Body of pancreas (tissue), 2 donors: ENCODE measurements around the genes LIPG and SMAD4.

GRCh38 chr18:48956294-48956776 lies 5.6 kb upstream of the SMAD7 start:
- PRO-cap, result no peak
- RAMPAGE, long total RNA, 2 experiments, result no peak in any of the 2 experiments

DNA sequence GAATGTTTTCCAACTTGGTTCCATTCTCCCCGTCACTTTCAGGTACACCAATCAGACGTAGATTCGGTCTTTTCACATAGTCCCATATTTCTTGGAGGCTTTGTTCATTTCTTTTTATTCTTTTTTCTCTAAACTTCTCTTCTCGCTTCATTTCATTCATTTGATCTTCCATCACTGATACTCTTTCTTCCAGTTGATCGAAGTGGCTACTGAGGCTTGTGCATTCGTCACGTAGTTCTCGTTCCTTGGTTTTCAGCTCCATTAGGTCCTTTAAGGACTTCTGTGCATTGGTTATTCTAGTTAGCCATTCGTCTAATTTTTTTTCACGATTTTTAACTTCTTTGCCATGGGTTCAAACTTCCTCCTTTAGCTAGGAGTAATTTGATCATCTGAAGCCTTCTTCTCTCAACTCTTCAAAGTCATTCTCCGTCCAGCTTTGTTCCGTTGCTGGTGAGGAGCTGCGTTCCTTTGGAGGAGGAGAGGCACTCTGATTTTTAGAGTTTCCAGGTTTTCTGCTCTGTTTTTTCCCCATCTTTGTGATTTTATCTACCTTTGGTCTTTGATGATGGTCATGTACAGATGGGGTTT lies 156.3 kb upstream of the SMAD7 start:
- PRO-cap, result no peak
- RAMPAGE, long total RNA, 2 experiments, result start-site peak on the minus strand in 1 of 2 experiments, centred at position 384 of the sequence, 15 reads per replicate

- PRO-cap, result bidirectional peak, plus-strand start at chr18:49562060, minus-strand start at chr18:49561896
- RAMPAGE, long total RNA, 2 experiments, result start-site peak on the plus strand in 1 of 2 experiments, at chr18:49562057-49562073 at its widest, 7 reads per replicate
Observed at GRCh38 chr18:49561254-49562384, at the start of gene LIPG. LIPG (plus strand) TSS chr18:49562057.

DNA sequence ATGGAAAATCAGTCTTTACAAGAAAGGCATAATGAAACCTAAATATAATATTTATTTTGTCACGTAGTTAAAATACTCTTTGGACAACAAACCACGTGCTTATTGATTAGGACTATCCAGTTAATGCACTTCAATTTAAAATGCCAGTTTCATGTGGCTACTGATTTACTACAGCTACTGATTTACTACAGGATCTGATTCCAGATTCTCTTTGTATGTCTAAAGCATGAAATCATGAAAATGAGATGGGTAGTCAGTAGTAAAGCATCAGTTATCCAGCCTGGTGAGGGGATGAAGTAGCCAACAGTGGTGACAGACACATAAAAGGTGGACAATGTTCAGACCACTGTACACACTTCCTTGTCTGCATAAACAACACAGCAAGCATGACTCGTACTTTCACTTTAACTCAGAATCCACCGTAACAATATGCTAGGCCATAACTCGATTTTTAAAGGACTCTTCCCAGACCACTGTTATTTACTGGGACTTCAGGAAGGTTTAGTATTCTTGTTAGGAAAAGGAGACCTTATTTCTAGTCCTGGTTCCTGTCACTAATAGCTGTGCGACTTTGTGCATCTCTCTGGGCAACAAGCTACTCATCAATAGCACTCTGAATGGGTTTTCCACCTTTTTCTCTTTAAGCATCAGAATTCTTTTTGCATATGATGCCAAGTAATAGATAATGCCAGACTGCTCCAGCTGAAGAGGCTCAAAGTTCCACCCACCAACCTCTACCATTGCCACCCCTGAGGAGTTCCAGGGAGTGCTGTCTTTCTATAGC lies 24.8 kb downstream of the ACAA2 start:
- PRO-cap, result no peak
- RAMPAGE, long total RNA, 2 experiments, result no peak in any of the 2 experiments

DNA sequence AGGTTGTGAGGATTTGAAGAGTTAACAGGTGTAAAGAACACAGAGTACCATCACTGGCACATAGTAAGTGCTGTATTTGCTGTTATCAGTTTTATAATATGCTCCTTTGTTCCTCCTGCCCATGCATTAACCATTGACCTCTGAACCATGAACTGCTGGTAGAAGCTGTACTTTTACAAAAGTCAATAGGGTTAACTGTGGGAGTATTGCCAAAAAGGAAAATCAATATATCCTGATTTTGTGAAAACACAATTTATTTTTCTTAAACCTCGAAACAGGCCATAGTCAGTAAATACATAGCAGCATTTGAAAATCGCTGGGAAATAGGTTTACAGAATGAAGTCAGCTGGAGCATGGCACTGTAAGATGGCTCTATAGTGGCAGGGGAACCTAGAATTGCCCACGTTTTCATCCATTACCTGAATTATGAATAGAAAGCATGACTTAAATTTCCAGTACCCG lies 18.9 kb upstream of the ACAA2 start:
- PRO-cap, result no peak
- RAMPAGE, long total RNA, 2 experiments, result no peak in any of the 2 experiments

- PRO-cap, result no peak
- RAMPAGE, long total RNA, 2 experiments, result no peak in any of the 2 experiments
Observed at GRCh38 chr18:49967760-49968162, 154.4 kb upstream of the ACAA2 start.

GRCh38 chr18:50097492-50098146 lies 97.3 kb downstream of the MYO5B start:
- PRO-cap, result no peak
- RAMPAGE, long total RNA, 2 experiments, result no peak in any of the 2 experiments

GRCh38 chr18:50109945-50110690 lies 84.8 kb downstream of the MYO5B start:
- PRO-cap, result no peak
- RAMPAGE, long total RNA, 2 experiments, result no peak in any of the 2 experiments

DNA sequence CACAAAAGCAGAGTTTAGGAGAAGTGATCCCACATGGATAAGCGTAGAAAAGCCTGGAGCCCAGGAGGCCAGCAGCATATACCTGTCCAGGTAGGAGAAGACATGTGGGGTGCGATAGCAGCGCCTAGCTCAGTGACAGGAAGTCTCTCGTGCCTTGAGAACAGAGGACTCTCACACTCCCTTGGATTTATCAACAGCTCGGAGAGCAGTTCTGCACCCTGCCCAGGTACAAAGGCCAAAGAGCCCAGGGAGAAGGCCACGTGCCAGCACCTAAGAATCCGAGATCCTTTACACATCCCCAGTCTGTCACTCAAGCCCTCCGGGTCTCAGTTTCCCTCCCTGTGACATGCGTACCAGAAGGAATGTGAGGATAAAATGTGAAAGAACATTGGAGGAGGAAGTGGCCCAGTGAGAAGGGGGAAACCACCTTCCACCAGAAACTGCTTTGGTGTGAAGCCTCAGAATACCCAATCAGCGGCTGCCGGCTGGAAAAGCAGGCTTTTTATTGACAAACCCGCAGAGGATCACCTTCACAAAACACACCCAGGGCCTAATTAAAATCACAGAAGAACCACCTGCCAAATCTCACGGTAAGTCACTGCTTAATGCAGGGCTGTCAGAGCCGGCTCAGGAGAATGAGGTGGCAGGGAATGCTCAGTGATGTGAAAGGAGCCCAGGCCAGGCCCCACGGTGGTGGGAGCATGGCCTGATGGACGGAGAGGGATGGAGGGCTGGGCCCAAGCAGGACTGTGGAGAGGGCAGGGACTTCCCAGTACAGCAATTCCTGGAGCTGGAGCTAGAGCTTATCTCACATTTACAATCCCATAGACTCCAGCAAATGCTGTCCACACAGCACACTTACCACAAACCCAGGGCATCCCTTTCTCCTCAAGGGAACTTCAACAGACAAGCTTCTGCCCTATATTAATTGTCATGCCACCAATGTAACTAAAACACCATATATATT lies 66.2 kb downstream of the MYO5B start:
- PRO-cap, result no peak
- RAMPAGE, long total RNA, 2 experiments, result no peak in any of the 2 experiments

DNA sequence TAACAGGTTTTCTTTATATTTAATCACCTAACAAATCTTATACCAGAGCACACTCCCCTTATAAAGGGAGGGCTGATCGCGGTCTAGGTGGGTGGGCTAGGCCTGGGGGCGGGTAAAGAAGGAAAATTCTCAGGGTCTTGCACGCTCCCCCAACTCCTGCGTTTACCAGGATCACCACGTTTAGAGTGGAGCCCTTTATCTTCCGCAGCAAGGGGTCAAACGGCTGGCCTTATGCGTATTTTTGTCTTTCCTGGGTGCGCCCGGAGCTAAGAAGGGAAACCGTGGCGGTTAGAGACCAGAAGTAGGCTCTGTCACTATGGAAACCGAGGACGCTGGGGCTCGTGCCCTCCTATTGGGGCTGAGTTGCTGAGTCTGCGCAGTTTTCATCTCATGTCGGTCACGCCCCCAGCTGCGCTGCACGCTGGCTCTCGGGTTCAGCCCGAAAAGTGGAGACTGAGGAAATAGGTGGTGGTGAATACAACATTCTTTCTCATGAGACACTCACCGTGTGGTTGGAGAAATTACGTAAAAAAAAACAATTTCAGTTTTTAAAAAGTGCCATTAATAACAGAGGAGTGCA lies 20.1 kb upstream of the CXXC1 start:
- PRO-cap, result no peak
- RAMPAGE, long total RNA, 2 experiments, result no peak in any of the 2 experiments

GRCh38 chr18:50308086-50308519 lies 20.6 kb upstream of the CXXC1 start:
- PRO-cap, result no peak
- RAMPAGE, long total RNA, 2 experiments, result no peak in any of the 2 experiments

- PRO-cap, result unidirectional peak, plus-strand start at chr18:50425537
- RAMPAGE, long total RNA, 2 experiments, result no peak in any of the 2 experiments
Observed at GRCh38 chr18:50425118-50425761, 50.4 kb downstream of the SKA1 start.

GRCh38 chr18:50797067-50798141 lies 22.4 kb downstream of the MRO start:
- PRO-cap, result no peak
- RAMPAGE, long total RNA, 2 experiments, result start-site peak on the minus strand in 1 of 2 experiments, at chr18:50797825-50798258 at its widest, 5 reads per replicate

GRCh38 chr18:50848087-50848708 lies 28.4 kb upstream of the MRO start:
- PRO-cap, result no peak
- RAMPAGE, long total RNA, 2 experiments, result no peak in any of the 2 experiments

- PRO-cap, result no peak
- RAMPAGE, long total RNA, 2 experiments, result no peak in any of the 2 experiments
Observed at GRCh38 chr18:50878046-50878316, 937 bp upstream of the ME2 start.

GRCh38 chr18:50986641-50986998 lies 18.8 kb downstream of the ELAC1 start:
- PRO-cap, result no peak
- RAMPAGE, long total RNA, 2 experiments, result no peak in any of the 2 experiments

DNA sequence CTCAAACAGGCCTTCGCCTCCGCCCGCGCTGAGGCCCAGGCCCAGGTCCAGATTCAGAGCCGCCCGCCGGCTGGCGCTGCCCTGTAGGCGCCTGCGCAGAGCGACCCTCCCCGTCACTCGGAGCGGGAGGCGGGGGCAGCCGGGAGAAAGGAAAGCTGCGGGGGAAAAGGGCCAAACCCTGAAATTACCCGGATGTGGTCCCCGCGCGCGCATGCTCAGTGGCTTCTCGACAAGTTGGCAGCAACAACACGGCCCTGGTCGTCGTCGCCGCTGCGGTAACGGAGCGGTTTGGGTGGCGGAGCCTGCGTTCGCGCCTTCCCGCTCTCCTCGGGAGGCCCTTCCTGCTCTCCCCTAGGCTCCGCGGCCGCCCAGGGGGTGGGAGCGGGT lies at the start of gene SMAD4:
SMAD4 (plus strand) TSS at position 212 of the 387 bp plus-strand sequence.
- PRO-cap, result bidirectional peak, plus-strand start at position 281 of the sequence, minus-strand start at position 72 of the sequence
- RAMPAGE, long total RNA, 2 experiments, result start-site peak on the minus strand in 2 of 2 experiments, centred at positions 82 to 83 of the sequence, 7 to 21 reads per replicate

GRCh38 chr18:51081141-51081993 lies 51.4 kb downstream of the SMAD4 start:
- PRO-cap, result no peak
- RAMPAGE, long total RNA, 2 experiments, result no peak in any of the 2 experiments

- PRO-cap, result no peak
- RAMPAGE, long total RNA, 2 experiments, result no peak in any of the 2 experiments
Observed at GRCh38 chr18:51083078-51083777, 53.2 kb downstream of the SMAD4 start.

DNA sequence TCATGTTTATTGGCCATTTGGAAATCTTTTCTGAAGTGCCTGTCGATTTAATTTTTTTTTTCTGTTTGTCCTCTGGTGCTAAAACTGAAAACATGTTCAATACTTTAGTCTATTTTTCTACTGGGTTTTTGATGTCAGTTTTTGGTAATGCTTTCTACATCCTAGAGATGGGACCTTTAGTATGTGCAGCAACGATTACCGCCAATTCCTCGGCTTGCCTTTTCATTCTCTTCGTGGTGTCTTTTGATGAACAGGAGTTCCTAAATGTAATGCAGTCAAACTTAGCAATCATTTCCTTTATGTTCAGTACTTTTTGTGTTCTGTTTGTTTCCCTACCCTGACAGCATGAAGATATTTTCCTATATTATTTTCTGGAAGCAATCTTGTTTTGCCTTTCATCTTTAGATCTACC lies 55.9 kb downstream of the MEX3C start:
- PRO-cap, result unidirectional peak, minus-strand start at position 223 of the sequence
- RAMPAGE, long total RNA, 2 experiments, result no peak in any of the 2 experiments